Osteocyte (in vitro differentiated cells): ENCODE measurements around the gene ZXDA.

DNA sequence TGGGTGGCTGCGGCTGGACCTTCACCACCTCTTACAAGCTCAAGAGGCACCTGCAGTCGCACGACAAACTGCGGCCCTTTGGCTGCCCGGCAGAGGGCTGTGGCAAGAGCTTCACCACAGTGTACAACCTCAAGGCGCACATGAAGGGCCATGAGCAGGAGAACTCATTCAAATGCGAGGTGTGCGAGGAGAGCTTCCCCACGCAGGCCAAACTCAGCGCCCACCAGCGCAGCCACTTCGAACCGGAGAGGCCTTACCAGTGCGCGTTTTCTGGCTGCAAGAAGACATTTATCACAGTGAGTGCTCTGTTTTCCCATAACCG, 1.1 kb downstream of the ZXDB start:
- PRO-cap, result no peak

DNA sequence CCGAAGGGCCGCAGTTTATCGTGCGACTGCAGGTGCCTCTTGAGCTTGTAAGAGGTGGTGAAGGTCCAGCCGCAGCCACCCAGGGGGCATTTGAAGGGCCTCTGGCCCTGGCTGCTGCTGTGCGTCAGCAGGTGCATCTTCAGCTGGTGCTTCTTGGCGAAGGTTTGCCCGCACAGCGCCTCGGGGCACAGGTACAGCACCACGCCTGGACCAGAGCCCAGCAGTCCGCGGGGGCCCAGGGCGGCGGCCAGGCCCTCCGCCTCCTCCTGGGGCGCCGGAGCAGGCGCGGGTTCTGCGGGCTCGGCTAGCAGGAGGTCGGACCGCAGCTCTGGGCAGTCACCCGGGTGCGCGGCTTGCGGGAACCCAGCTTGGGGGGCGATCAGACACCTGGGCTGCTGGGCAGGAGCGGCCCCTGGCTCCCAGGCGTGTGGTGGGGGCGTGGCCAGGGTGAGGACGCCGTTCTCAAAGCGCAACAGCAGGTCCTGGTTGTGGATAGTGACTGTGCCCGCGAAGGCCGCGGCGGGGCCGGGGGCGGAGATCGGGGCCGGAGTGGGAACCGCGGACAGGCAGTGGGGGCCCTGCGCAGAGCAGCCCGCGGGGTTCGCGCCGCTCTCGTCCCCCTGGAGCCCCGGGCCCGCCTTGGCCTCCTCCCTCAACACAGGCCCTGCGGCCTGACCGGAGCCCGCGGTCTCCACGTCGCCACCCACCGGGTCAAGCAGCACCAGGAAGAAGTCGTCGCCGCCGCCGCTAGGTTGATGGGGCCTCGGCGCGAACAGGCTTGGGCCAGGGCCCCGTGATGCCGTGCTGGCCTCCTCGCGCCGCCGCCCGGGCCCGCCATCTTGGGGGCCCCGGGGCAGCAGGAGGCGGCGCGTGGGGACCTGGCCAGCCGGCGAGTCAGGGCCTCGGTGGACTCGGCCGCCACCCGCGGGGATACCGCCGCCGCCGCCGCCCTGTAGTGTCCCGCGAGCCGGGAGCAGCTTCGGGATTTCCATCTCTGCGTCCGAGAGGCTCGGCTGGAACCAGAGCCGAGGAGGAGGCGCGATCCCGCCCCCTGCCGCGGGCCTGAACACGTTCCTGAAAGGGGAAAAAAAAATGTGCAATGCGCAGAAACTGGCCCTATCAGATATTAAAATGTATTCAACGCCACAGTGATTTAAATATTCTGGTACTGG, at the start of gene ZXDA:
TSS of gene ZXDA (minus strand) at position 1,030 of the 1,172 bp plus-strand sequence.
- PRO-cap, result no peak

GRCh38 chrX:63506676-63507122, 155.6 kb upstream of the SPIN4 start:
- PRO-cap, result no peak

- PRO-cap, result no peak
Observed at GRCh38 chrX:63655444-63655919, 129.5 kb downstream of the ARHGEF9 start.

- PRO-cap, result no peak
Observed at GRCh38 chrX:63741852-63742611, 43.0 kb downstream of the ARHGEF9 start.

DNA sequence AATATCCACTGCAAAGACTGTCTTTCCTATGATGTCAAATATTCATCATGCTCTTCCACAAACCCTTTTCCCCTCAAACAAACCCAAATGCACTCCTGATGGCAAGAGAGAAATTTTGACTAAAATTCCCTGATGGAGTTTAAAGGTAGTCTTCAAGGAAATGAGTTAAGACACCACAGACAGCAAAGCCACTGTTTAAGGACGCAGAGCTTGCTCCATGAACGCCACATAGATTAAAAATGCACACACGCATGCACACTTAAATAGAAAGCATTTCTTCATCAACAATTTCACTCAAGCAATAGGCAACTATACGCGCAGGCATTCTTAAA, 31.1 kb downstream of the ARHGEF9 start:
- PRO-cap, result no peak

GRCh38 chrX:63755257-63755720, 29.7 kb downstream of the ARHGEF9 start:
- PRO-cap, result bidirectional peak, plus-strand start at chrX:63755433, minus-strand start at chrX:63755123

- PRO-cap, result no peak
Observed at GRCh38 chrX:63757838-63758277, 27.2 kb downstream of the ARHGEF9 start.

DNA sequence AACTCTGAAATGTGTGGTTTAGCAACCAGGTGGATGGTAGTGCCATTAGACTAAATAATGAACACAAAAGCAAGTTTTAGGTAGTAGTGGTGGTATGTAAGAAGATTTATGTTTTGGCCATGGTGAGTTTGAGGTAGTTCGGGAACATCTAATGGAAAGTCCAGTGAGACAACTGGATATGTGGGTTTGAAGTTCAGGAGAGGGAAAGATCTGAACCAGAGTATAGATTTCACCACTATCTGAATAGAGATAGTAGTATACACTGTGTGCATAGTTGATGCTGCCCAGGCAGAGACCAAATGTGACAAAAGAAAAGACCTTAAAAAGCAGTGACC, 56.4 kb downstream of the MTMR8 start:
- PRO-cap, result no peak

DNA sequence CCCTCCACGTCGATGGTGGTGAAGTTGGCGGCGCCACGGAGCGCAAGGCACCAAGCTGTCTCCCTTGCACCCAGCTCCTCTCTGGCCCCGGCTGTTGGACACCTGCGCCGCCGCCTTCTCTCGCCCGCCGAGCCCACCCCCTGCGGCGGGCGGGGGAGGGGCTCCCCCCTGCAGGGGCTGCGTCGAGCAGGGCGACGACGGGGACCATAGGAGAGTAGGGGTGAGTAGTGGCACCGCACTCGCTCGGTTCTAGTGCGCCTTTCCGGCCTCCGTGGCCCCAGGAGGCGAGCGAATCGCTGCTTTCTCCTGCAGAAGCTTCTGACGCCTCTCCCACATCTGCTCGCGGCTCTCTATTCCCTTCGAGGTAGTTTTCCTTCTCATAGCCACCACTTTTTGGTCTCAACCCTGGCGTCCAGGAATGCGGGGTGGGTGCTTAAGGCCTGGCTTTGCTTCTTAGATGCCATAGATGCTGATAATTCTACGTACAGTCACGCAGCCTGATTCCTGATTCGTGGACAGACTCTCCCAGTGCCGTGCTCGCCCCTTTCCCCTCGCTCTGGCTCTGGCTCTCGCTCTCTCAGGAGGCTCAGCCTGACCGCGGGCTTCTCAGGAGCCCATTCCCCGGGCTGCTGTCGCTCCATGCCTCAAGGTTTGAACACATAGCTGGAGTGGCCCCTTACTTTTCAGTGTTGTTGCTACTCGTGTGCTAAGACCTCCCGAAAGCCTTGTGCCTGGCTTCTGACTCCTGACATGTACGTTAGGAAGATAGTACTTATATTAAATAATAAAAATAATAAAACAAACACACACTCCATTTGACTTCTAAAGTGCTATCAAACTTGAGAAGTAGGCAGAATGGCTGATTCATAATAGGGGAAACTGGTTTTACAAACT, 671 bp downstream of the ZC3H12B start:
- PRO-cap, result unidirectional peak, minus-strand start at position 564 of the sequence

- PRO-cap, result unidirectional peak, plus-strand start at chrX:65620347
Observed at GRCh38 chrX:65619892-65620612, 47.4 kb upstream of the MSN start.

DNA sequence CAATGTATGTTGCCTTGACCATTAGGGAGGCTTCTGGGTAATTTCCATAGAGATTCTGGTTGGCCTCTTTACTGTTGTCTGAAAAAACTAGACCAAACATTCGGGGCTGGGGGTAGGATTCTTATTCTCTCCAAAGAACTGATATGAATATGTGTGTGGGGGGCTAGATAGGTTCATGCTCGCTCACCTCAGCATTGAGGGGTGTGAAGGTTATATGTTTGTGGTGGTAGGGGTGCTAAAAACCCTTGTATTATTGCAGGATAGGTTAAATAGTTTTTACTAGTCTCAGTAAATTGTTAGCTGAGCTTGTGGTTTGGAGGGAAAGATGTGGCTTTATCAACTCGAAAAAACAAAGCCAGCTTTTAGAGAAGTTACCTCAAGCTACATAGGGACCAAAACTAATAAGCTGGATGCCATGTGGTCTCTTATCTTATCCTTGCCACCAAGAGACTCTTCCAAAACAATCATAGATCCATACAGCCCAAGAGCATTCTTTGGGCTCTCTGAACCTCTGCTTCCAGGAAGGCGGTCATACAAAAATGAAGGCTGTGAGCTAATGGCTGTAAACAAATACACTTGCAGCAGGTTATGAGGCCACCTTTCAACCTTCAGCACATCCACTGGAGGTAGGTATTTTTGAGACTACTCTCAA, 29.1 kb downstream of the MSN start:
- PRO-cap, result no peak

DNA sequence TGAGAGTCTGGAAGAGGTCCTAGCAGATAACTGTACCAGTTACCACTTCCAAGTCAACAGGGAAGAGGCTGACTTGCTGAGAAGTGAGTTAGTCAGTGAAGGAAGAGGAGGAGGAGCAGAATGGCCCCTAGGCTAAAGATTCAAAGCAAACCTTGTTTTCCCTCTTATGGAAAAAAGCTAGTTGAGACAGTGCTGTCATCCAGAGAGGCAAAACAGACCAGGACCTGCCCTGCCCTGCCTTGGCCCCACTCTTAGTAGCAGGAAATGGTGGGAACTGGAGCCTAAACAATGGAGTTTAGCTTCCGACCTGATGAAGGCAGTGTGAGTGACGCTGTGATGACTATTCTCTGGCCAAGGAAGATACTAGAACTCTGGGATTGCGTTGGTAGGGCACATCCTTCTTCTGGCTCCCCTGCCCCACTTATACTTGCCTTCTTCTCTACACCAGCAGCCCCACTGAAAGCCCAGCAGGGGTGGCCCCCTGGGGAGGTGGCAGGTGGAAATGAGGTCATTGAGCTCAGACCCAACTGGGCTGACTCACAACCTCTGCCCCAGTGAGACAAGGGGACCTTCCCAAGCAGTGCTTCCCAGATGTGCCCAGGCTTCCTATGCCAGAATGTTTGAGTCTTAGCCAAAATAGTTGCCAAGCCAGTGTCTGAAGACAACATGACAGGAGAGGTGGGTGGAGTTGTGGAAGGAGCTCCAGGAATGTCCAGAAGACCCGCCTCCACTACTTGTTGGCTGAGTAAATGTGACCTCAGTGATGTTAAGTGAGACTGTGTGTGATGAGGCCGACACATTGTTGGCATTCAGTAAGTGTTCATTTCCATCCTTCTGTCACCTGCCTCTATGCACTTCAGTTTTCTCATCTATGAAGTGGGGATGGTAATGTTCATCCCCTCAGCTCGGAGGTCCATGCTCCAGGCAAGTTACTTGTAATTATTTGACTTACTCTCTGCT, 38.8 kb downstream of the MSN start:
- PRO-cap, result no peak

DNA sequence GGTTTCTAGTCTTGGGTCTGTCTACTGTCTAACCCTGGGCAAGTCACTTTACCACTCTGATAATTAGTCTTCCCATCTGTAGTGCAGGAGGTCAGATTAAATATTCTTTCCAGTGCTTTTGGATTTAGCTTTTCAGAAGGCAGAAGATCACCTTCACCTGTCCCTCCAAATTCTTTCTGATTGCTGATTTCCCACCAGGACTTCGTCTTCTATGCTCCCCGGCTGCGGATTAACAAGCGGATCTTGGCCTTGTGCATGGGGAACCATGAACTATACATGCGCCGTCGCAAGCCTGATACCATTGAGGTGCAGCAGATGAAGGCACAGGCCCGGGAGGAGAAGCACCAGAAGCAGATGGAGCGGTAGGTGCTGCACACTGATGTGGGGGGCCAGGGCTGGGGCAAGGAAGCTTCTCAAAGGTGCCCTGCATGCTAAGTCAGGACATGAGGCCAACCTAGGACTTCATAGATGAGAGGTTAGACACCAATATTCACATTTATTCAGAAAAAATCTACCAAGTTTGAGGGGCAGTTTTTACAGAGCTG, 67.7 kb downstream of the MSN start:
- PRO-cap, result no peak

GRCh38 chrX:65921277-65921797, 118.5 kb downstream of the VSIG4 start:
- PRO-cap, result no peak

- PRO-cap, result no peak
Observed at GRCh38 chrX:65926136-65927112, 113.5 kb downstream of the VSIG4 start.

- PRO-cap, result no peak
Observed at GRCh38 chrX:66000352-66001424, 39.2 kb downstream of the VSIG4 start.

- PRO-cap, result no peak
Observed at GRCh38 chrX:66021943-66022506, 17.9 kb downstream of the VSIG4 start.

GRCh38 chrX:66930619-66930990, 291.7 kb upstream of the EDA2R start:
- PRO-cap, result no peak

GRCh38 chrX:66942590-66942995, 303.7 kb upstream of the EDA2R start:
- PRO-cap, result no peak